ENCODE measurements around the genes ADAD1 and IL2.

- PRO-cap = no peak
Observed at GRCh38 chr4:119233754-119234108, 21.2 kb downstream of the USP53 start.

GRCh38 chr4:119299248-119299722, 1.2 kb downstream of the C4orf3 start:
- PRO-cap = no peak

GRCh38 chr4:120517889-120518451, 404.6 kb downstream of the PRDM5 start:
- PRO-cap = no peak

- PRO-cap = no peak
Observed at GRCh38 chr4:121253758-121254375, 89.7 kb upstream of the TNIP3 start.

DNA sequence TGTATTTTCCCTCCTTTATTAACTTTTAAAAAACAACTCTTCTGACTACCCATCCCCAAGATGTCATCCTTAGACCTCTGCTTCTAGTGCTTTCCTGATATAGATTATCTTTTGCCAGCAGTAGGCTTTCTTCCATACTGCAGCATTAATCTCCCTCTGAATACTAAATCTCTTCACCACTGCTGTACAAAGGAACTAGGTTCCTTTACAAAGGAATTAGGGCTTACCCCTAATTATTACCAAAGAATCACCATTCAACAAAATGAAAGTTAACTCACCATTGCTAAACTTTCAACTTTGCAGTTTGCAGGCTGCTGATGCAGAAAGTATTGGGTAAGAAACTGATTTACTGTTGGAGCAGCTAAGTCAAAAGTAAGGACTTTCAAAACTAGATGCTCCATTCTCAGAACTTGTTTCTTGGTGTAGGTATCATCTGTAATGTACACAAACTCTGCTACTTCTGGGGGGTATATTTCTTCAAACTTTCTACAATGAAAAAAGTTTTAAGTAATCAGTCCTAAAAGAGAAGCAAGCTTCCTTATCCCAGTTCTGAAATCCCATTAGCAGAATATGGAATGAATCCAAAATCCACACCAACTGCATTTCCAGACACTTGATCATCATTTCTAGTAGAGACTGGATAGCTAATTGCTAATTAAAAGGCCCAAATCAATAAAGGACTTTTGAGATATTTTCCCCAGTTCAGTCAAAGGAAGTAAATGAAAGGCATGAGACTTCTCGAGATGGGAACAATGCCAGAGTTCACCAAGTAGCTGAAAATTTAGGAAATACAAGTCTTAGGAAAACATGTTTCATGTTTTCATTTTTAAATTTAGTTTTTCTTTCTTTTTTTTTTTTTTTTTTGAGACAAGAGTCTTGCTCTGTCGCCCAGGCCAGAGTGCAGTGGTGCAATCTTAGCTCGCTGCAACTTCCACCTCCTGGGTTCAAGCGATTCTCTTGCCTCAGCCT, 4.3 kb downstream of the CCNA2 start:
- PRO-cap = no peak

GRCh38 chr4:122155586-122156277, 3.6 kb downstream of the BLTP1 start:
- PRO-cap = no peak

DNA sequence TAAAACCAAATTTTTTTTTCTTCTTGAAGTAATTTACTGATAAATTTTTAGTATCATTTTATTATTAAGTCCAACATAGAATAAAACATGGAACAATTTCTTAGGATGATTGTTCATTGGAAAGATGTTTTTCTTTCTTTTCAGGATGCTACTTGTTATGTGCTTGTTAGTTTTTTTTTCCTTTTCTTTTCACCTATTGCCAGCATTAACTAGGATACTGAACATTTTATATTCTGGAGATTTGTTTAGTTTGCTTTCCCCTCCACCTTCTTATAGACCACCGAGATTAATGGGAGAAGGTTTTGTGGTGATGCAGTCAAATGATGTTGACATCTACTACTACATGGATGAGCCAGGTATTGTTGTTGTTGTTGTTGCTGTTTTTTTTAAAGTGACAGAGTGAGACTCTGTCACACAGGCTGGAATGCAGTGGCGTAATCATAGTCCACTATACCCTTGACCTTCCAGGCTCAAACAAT, 37.6 kb downstream of the BLTP1 start:
- PRO-cap = no peak

- PRO-cap = no peak
Observed at GRCh38 chr4:122295703-122296480, 82.9 kb upstream of the ADAD1 start.

DNA sequence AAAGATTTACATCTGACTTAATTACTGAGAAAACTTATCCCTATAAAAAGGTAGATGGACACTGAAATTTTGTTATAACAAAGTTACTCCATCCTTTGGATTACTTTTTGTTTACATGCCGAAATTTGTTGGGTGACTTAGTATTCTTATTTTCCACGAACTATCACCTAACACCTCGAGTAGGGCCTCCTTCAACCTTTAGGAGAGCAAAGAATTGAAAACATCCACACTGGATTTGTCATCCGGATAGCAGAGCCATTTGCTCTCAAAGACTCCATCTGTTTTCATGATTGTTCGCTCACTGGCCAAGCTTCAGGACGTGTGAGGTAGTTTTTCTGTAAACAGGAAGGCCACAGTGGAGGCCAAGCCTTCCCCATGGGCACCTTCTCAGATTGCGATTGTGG, at the start of gene ADAD1:
ADAD1 (plus strand) TSS at position 338 of the 404 bp plus-strand sequence.
- PRO-cap = no peak

DNA sequence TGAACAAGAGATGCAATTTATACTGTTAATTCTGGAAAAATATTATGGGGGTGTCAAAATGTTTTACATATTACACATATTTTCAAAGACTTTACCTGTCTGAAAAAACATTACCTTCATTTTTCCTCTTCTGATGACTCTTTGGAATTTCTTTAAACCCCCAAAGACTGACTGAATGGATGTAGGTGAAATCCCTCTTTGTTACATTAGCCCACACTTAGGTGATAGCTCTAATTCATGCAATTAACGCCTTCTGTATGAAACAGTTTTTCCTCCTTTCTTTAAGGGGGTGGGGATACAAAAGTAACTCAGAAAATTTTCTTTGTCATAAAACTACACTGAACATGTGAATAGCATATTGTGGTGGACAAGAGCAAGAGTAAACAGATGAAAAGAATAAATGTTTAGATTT, at the start of gene IL2:
IL2 (minus strand) TSS at position 228 of the 412 bp plus-strand sequence.
- PRO-cap = no peak

GRCh38 chr4:122687521-122688175, 44.9 kb upstream of the BBS12 start:
- PRO-cap = no peak

GRCh38 chr4:122775998-122776551, 43.6 kb downstream of the BBS12 start:
- PRO-cap = no peak

DNA sequence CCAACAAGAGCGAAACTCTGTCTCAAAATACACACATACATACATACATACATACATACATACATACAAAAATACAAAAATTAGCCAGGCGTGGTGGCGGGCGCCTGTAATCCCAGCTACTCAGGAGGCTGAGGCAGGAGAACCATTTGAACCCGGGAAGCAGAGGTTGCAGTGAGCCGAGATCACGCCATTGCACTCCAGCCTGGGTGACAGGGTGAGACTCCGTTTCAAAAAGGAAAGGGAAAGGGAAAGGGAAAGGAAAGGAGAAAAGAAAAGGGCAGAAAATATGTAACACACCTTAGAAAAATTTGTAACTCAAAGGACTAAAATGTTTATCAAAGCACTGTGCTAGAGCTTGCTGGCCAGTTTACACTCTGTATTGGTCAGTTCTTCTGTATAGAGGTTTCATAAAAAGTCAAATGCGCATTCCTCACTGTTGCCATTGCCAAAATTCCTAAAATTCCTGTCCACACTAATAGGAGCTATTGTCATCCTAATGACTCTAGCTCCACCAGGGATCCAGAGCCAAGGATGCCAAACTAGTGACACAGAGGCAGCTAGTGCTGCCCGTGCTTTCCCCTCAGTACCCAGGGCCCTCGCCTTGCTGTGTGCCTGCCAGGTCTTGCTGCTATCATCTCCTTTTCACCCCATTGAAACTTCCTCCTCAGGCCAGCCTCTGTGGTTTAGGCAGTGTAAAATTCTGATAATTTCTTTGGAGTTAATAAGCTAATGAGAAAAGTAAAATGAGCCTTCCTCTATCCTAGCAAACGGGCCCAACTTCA, 43.4 kb upstream of the FGF2 start:
- PRO-cap = bidirectional peak, plus-strand start at position 583 of the sequence, minus-strand start at position 381 of the sequence

DNA sequence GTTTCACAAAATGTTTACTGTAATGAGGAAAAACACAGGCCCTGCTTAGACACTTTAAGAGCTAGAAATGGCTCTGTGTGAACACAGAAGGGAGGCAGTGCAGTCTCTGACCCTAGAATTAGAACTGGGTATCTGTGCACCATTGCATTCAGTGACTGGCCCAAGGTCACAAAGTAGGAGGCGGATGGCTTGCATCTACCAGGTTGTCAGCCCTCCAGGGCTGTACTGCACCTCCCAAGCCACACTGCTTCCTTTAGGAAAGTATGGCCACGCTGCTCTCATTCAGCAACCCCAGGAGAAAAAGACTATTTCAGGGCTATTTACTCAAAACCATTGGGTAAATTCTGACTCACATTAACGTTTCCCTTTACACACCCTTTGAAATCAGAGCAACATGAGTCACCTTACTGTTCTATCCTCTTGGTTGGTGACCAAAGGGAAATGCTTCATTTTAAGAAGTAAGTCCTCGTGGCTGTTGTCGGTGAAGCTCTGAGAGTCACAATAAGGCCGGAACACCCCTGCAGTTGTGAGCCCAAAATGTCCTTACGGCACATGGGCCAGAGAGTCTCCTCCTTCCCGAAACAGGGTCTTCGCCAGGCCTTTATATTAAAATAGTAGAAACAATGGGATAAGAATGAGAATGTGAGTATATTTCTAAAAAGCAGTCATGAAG, 56.3 kb upstream of the SPRY1 start:
- PRO-cap = no peak

GRCh38 chr4:123398663-123399712, 2.4 kb downstream of the SPRY1 start:
- PRO-cap = bidirectional peak, plus-strand start at chr4:123398716, minus-strand start at chr4:123398588; bidirectional peak, plus-strand start at chr4:123399515, minus-strand start at chr4:123399362

GRCh38 chr4:123418247-123419010, 21.8 kb downstream of the SPRY1 start:
- PRO-cap = bidirectional peak, plus-strand start at chr4:123418706, minus-strand start at chr4:123418541

GRCh38 chr4:123422224-123422640, 25.6 kb downstream of the SPRY1 start:
- PRO-cap = no peak

GRCh38 chr4:123435153-123435569, 38.6 kb downstream of the SPRY1 start:
- PRO-cap = no peak

- PRO-cap = bidirectional peak, plus-strand start at chr4:124712884, minus-strand start at chr4:124712732; bidirectional peak, plus-strand start at chr4:124713122, minus-strand start at chr4:124713116
Observed at GRCh38 chr4:124712800-124713169, 253 bp upstream of the ANKRD50 start.

DNA sequence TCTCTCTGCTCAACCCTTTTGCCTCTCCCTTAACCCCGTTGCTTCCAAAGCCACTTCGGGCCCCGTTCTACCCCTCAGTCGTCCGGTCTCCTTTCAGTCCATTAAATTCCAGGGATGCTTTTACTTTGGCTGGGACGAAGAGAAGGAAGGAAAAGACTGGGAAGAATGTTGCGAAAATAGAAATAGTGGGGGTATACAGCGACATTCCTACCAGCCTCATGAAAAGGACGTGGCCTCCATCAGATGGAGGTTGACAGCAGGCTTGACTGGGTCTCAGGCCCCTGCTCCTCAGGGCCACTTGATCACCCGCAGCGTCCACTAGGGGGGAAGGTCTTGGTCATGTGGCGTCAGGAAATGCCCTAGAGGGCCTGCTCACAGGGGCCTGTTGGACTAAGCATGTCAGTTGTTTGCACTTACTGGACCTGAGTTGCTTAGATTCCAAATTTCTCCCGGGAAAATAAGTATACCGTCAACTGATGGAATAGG, 681 bp upstream of the ANKRD50 start:
- PRO-cap = bidirectional peak, plus-strand start at position 239 of the sequence, minus-strand start at position 122 of the sequence; bidirectional peak, plus-strand start at position 362 of the sequence, minus-strand start at position 274 of the sequence

Data from H9 (cell line).